ENCODE measurements around a stretch of chr1.

DNA sequence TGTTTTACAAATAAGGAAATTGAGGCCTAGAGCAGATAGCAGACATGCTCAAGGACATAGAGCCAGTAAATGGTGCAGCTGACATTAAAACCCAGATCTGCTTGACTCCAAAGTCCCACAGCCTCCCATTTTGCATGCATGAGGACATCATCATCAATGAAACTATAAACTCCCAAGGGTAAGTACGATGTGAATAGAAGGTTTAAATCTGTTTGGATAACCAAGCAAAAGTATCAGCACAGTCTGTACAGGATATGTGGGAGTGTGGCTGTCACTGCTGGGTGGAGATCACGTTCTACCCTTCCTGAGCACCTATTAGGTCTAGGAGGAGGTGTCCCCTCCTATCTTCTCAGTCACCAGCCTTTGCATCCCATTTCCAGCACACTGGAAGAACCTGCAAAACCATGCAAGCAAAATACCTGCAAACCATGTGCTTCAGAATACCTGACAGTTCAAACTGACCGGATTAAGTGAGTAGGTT is 27.9 kb downstream of the INPP5B start:
- PRO-cap, result no peak
- RAMPAGE, long total RNA, 4 experiments, result no peak in any of the 4 experiments

- PRO-cap, result no peak
- RAMPAGE, long total RNA, 4 experiments, result no peak in any of the 4 experiments
Observed at GRCh38 chr1:38029019-38029965, 16.8 kb downstream of the UTP11 start.

DNA sequence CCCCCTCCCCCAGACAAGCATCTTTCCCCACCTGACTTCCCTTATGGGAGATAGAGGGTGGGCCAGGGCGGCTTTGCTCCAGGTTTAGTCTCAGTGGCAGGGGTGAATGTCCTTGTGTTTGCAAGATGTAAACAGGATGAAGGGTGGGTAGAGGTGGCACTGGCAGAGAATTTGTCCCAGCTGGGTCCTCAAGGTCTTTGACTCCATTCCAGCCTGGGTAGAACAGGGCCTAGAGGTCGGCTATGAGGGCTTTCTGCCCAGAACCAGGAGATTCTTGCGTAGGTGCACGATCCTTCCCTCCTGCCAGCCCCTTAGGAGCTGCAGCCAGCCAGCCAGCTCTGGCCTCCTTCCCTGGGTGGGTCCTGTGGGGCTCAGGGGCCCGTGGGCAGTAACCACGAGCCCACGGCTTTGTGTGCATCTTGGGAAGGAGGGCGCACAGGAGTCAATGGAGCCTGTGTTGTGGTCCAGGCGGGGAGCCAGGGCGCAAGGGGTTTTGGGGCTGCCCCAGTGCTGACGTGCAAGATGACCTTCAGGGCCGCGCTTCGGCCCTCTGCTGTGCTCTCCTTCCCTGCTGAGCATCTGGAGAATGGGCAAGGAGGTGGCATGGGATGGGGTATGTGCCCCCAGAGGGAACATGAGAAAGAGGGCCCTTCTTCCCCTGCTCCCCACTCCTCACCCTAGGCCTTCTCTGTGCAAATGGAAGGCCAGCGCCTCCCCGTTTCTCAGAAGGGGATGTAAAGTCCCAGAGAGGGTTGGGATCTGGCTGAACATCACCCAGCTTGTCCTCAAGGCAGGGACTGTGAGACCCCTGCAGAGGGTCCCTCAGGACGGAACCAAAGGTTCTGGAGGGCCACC is 15.8 kb downstream of the POU3F1 start:
- PRO-cap, result no peak
- RAMPAGE, long total RNA, 4 experiments, result no peak in any of the 4 experiments

DNA sequence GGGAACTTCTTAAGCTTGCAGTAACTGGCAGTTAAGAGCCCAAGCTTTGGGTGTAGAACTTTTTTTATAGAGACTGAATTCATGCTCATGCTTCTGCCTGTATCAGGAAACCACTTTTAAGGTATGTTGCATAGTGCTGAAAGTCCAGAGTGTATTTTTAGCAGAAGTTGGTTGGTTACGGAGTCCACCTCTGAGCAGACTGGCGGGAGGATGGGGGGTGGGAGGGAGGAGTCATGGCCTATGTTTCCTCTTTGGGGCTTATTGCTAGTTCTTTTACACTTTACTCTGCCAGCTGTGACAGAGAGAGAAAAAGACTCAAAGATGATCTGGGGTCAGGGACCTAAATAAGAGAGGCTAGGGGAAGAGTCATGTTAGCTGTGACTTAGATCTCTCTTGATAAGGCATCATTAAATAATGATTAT is 11.1 kb downstream of the MACF1 start:
- PRO-cap, result no peak
- RAMPAGE, long total RNA, 4 experiments, result no peak in any of the 4 experiments

GRCh38 chr1:39295965-39296355 is 91.5 kb downstream of the MACF1 start:
- PRO-cap, result no peak
- RAMPAGE, long total RNA, 4 experiments, result no peak in any of the 4 experiments

DNA sequence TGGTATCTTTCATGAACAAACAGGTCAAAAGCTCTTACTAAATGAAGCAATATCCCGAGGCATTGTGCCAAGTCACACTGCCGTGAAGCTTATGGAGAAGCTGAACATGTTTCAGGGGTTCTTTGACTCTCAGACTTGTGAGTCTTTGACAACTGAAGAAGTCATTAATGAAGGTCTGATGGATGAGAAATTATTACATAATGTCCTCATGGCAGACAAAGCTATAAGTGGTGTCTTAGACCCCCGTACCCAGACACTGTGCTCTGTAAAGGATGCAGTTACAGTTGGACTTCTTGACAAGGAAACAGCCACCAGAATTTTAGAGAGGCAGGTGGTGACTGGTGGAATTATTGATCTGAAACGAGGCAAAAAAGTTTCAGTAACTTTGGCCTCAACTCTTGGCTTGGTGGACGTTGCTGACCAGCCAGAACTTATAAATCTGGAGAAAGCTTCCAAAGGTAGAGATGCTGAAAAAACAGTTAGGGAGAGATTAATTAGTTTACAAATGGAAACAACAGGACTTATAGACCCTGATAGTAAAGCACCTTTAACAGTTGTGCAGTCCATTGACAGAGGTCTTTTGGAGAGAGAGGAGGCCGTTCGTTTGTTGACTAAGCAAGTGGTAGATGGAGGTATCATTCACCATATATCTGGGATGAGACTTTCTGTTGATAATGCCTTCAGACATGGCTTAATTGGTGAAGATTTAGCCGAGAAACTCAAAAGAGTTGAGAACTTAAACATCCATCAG is 129.2 kb downstream of the MACF1 start:
- PRO-cap, result no peak
- RAMPAGE, long total RNA, 4 experiments, result no peak in any of the 4 experiments

DNA sequence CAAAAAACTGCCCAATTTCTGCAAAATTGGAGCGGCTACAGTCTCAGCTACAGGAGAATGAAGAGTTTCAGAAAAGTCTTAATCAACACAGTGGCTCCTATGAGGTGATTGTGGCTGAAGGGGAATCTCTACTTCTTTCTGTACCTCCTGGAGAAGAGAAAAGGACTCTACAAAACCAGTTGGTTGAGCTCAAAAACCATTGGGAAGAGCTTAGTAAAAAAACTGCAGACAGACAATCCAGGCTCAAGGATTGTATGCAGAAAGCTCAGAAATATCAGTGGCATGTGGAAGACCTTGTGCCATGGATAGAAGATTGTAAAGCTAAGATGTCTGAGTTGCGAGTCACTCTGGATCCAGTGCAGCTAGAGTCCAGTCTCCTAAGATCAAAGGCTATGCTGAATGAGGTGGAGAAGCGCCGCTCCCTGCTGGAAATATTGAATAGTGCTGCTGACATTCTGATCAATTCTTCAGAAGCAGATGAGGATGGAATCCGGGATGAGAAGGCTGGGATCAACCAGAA is 104.1 kb upstream of the BMP8A start:
- PRO-cap, result no peak
- RAMPAGE, long total RNA, 4 experiments, result no peak in any of the 4 experiments

DNA sequence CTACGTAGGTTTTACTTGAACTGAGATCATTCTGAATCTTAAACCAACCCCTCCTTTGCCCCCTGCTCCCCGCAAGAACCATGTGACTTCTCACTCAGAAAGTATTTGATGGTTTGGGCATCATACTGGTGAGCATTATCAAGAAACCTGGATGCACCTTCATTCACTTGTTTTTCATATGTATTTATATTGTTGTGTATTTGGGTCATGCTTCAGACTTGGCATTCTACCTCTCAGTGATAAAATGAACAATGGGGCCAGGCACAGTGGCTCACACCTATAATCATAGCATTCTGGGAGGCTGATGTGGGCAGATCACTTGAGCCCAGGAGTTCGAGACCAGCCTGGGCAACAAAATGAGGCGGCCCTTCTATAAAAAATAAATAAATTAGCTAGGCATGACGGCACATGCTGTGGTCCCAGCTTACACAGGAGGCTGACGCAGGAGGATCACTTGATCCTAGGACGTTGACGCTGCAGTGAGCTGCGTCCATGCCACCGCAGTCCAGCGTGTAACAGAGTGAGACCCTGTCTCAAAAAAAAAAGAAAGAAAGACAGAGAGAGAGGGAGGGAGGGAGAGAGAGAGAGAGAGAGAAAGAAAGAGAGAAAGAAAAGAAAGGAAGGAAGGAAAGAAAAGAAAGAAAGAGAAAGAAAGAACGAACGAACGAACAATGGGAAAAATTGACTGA is 98.0 kb upstream of the BMP8A start:
- PRO-cap, result no peak
- RAMPAGE, long total RNA, 4 experiments, result no peak in any of the 4 experiments

- PRO-cap, result no peak
- RAMPAGE, long total RNA, 4 experiments, result no peak in any of the 4 experiments
Observed at GRCh38 chr1:39508905-39509249, 17.4 kb downstream of the BMP8A start.

DNA sequence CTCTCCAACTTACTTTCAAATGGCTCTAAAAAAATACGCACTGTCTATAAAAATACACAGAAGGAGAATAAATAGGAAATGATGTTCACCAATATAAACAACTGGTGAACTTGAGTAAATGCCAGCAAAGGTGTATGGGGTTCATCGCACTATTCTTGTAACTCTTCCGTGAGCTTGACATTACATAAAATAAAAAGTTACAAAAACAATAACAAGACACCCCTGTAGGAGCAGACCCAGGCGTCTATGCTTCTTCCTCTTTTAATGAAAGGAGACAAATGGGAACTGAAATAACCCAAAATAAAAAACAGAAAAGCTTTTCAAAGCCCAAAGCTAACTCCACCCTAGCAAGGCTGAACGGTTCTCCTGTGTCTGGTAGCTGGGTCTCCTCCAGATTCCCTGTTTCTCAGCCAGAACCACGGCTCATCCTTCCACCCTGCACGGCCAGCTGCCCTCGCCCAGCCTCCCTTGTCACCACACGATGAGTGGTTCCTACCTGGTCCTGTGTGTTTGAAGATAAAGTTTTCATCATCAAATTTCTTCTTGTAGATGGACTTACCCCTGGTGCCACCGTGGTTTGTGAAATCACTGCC is 35.3 kb downstream of the PABPC4 start:
- PRO-cap, result no peak
- RAMPAGE, long total RNA, 4 experiments, result no peak in any of the 4 experiments

DNA sequence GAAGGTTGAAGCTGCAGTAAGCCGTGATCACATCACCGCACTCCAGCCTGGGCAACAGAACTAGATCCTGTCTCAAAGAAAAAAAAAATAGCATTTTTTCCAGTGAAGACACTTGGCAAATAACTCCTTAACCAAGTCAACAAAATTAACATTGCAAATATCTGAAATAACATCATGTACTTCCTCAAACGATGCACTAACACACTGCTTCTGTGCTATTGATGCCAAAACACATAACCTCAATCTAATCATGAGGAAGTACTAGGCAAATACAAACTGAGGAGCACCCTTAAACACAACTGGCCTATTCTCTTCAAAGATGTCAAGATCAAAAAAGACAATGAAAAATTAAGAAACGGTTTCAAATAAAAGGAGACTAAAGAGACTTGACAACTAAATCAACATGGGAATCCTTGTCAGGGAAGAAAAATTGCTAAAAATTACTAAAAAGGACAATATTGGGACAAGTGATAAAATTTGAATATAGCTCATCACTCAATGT is 32.2 kb downstream of the PABPC4 start:
- PRO-cap, result no peak
- RAMPAGE, long total RNA, 4 experiments, result no peak in any of the 4 experiments

DNA sequence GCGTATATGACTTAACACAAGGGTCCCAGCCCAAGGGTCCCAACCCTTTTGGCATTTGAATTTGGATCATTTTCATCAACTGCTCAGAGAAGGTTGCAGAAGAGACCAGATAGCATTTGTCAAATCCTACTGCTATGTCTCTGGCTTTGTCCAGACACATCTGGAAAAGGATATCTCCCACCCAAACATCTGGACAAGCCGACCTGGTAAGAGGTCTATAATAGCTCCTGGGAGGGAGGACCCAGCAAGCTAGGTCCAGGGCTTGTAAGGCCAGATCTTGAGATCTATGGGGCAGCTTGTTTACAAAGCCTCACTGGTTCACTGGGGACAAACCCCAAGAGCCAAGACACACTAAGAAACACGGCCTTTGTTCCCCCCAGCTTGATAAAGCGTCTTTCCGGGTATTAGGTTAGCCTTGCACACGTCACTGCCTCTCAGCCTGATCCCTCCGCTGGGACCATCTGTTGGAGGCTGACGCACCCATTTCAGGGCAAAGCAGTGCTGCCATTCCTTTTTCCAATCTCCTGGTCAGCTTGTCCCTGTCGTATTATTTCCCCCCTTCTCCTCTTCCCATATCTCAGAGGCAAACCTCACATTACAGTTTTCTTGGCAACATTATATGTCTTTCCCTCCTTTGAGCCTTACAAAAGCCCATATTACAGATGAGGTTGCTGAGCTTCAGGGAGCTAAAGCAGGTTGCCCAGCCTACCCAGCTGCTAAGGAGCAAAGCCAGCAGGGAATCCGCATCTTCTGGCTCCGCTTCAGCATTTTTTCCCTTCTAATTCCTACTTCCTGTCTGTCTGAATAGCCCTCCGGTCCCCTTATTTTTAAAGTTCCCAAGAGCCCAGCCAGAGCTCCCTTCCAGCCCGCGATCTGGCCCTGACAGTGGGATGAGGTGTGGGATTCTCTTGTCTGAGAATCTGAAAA is 4.2 kb downstream of the HEYL start:
- PRO-cap, result no peak
- RAMPAGE, long total RNA, 4 experiments, result no peak in any of the 4 experiments

DNA sequence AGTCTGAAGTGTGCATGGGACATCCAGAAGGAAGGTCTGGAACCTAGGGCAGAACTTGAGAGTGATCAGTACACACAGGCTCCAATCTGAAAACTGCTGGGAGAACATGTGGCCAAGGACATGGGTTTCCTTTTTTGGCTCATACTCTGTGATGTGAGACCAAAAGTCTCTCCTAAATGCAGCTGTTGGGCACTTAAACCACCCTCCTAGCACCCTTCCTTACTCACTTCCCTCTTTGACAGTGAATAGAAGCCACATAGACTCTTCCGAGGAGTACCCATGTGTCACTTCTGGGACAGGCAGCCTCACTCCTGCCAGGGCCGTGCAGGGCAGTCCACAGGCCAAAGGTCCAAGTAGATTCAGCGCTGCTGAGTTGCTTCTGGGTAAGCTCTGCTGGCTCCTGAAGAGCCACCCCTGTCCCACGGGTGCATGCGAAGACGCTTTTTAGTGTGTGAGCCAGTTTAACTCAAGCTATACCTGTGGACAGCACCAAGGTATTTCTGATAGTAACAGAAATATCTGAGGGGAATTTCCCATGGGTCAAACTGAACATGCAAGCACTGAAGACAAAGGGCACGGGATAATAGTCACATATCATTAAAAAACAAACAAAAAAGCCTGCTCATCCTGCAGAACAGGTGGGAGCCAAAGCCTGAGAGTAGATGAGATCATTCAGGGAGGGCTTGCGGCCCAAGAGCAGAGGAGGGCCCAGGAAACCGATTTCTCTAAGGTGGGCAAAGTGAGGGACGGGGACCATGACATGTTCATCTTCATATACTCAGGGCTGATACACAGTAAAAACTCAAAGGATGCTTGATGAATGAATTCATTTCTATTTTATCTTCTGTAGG is 36.9 kb upstream of the BMP8B start:
- PRO-cap, result no peak
- RAMPAGE, long total RNA, 4 experiments, result no peak in any of the 4 experiments

- PRO-cap, result no peak
- RAMPAGE, long total RNA, 4 experiments, result no peak in any of the 4 experiments
Observed at GRCh38 chr1:39934022-39934936, 20.7 kb upstream of the MFSD2A start.

- PRO-cap, result no peak
- RAMPAGE, long total RNA, 4 experiments, result no peak in any of the 4 experiments
Observed at GRCh38 chr1:39980587-39981222, 25.8 kb downstream of the MFSD2A start.

DNA sequence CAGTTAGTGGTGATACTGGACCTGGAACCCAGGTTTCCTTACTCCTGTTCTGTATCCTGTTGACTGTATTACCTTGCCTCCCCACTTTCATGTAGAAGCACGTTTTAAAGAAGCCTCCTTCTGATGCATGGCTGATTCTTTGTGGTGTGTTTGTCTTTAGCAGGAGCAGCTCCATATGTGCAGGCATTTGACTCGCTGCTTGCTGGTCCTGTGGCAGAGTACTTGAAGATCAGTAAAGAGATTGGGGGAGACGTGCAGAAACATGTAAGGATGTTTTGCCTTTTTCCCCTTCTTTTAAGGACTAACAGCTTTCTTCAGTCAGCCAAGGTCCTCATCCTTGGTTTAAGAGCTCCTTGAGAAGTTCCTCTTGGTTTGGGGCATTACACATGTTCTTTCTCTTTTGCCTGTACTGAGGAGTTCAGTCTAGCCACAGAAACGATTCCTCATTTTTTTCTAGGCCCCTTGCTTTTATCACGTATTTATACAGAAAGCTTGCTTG is 19.4 kb downstream of the CAP1 start:
- PRO-cap, result no peak
- RAMPAGE, long total RNA, 4 experiments, result no peak in any of the 4 experiments

DNA sequence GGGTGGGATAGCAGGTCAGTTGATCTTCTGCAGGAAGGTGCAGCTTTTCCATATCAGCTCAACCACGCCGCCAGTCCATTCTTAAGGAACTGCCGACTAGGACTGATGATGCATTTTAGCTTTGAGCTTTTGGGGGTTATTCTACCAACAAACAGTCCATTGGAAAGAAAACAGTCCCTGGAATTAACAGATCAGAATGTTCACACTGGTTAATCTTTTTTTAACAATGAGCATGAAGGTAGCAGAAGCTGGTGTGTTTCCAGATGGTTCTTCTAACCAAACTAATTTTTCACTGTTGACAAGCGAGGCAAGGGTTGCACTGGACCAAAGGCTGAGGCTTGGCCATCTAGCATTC is 25.4 kb downstream of the PPT1 start:
- PRO-cap, result no peak
- RAMPAGE, long total RNA, 4 experiments, result no peak in any of the 4 experiments

- PRO-cap, result no peak
- RAMPAGE, long total RNA, 4 experiments, result no peak in any of the 4 experiments
Observed at GRCh38 chr1:40072056-40073143, 24.7 kb downstream of the PPT1 start.

- PRO-cap, result no peak
- RAMPAGE, long total RNA, 4 experiments, result no peak in any of the 4 experiments
Observed at GRCh38 chr1:40239507-40240209, 8.1 kb upstream of the TMCO2 start.

GRCh38 chr1:40311151-40311655 is 5.9 kb downstream of the COL9A2 start:
- PRO-cap, result no peak
- RAMPAGE, long total RNA, 4 experiments, result no peak in any of the 4 experiments

Measured in omental fat pad (tissue), 4 donors.